ENCODE measurements around a stretch of chr16.

GRCh38 chr16:49698197-49698906 lies 157.6 kb downstream of the ZNF423 start:
- PRO-cap, 3 experiments, result no peak in any of the 3 experiments
- RAMPAGE, long total RNA, 4 experiments, result no peak in any of the 4 experiments
- RRBS, result 81% methylated on average over 4 of the region's 32 CpGs

- PRO-cap, 3 experiments, result peak in 1 of 3 experiments; most common minus-strand start chr16:49700612 (in 1)
- RAMPAGE, long total RNA, 4 experiments, result no peak in any of the 4 experiments
- RRBS, result no CpG with 5 or more reads among the region's 28 CpGs
These were observed 155.0 kb downstream of the ZNF423 start for GRCh38 chr16:49700444-49701814.

GRCh38 chr16:49834189-49835176 lies 21.4 kb downstream of the ZNF423 start:
- PRO-cap, 3 experiments, result no peak in any of the 3 experiments
- RAMPAGE, long total RNA, 4 experiments, result no peak in any of the 4 experiments
- RRBS, result 49% methylated on average over 10 of the region's 23 CpGs

DNA sequence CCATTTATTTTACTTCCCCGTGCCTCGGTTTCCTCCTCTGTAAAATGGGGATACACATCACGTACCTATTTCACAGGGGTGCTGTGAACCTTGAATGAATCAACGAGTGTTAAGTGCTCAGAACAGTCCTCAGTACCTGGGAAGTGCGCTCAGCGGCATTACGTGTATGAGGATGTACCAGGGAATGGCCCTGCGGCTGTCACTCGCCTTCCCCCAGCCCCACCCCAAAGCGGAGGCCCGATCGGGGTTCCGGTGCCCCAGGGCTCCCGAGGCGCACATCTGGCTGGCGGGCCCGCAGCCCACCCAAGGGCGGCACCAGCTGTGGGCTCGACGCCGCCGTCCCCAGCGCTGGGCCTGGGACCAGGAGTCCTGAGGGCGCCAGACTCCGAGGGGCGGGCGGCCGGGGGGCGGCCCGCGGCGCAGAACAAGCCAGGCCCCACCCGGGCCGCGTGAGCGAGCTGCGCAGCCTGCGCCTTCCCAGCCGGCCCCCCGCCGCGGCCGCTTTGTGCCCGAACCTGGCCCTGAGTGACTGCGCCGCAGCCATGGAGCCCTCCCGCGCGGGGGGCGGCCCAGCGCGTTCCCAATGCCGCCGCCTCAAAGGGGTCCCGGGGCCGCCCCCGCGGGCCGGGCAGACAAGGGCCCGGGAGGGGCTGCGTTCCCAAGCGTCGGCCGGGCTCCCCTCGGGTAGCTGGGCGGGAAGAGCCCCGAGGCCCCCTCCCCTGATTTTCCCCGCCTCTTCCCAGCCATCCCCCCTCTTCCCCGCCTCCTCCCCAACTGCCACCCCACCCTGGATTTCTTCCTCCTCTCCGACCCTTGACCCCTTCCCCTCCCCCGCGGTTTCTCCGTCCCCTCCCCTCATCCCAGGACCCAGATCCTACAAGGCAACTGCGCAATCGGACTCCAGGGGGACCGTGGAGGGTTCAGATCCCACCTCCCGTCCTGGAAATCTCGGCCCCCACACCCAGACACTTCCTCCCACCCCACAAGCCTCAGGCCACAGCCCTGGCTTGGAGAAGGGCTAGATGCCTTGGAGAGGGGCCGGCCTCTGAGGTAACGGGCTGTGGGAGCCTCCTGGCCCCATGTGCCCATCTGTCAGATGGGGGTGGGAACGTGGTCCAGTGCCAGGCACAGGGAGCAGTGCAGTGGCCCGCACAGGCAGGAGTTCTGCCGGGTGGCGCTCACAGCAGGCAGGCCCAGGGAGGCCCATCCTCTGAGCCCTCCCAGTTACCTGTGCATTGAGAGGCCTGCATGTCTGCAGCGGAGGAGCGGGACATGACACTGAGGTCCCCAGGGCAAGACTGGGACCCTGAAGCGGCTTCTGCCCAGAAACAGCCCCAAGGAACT lies 17.1 kb downstream of the ZNF423 start:
- PRO-cap, 3 experiments, result peak in 1 of 3 experiments; most common plus-strand start position 432 of the sequence (in 1)
- RAMPAGE, long total RNA, 4 experiments, result no peak in any of the 4 experiments
- RRBS, result 12% methylated on average over 12 of the region's 87 CpGs

- PRO-cap, 3 experiments, result no peak in any of the 3 experiments
- RAMPAGE, long total RNA, 4 experiments, result no peak in any of the 4 experiments
- RRBS, result no CpG with 5 or more reads among the region's 44 CpGs
These were observed 1.8 kb upstream of the ZNF423 start for GRCh38 chr16:49857588-49858188.

DNA sequence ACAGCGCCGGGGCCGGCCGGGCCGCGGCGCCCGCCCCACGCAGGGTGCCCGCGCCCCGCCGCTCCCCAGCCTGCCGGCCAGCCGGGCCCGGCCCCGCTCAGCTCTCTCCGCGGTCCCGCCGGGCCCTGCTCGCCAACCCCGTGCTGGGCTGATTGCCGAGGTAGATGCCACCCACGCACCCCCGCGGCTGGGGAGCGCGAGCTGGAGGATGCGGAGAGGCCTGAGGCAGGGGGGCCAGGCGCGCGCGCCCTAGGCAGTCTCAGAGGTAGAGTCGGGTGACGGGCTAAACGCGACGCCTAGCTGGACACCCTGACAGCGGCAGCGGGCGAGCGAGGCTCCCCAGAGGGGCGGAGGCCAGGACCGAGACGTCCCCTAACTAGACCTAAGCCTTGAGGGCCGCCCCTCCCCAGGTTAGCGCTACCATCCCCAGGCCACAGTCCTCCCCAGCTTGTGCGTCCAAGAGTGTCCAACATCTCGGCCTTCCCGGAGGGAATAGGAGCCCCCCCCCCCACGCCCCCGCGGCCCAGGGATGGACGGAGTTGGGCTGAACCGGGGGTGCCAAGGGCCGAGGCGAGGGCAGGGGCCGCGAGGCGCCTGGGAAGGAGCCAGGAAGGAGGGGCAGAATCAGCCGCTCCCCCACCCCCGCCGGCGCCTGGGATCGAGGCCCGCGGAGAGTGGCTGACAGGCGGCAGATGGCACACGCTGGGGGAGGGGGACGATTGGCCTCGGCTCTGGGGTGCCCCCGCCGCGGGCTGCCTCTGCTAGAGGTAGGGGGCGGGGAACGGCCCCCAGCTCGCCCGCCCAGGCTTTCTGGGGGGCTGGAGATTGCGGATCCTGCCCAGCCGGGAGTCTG lies 2.5 kb upstream of the ZNF423 start:
- PRO-cap, 3 experiments, result peak in 3 of 3 experiments; most common plus-strand start position 658 of the sequence (in 2); most common minus-strand start position 106 of the sequence (in 3)
- RAMPAGE, long total RNA, 4 experiments, result no peak in any of the 4 experiments
- RRBS, result under 1% methylated on average over 21 of the region's 81 CpGs

- PRO-cap, 3 experiments, result peak in 2 of 3 experiments; most common plus-strand start chr16:50025631 (in 1); most common minus-strand start chr16:50025993 (in 1)
- RAMPAGE, long total RNA, 4 experiments, result no peak in any of the 4 experiments
- RRBS, result 2% methylated on average over 3 of the region's 42 CpGs
These were observed 519 bp downstream of the CNEP1R1 start for GRCh38 chr16:50025370-50026117.

DNA sequence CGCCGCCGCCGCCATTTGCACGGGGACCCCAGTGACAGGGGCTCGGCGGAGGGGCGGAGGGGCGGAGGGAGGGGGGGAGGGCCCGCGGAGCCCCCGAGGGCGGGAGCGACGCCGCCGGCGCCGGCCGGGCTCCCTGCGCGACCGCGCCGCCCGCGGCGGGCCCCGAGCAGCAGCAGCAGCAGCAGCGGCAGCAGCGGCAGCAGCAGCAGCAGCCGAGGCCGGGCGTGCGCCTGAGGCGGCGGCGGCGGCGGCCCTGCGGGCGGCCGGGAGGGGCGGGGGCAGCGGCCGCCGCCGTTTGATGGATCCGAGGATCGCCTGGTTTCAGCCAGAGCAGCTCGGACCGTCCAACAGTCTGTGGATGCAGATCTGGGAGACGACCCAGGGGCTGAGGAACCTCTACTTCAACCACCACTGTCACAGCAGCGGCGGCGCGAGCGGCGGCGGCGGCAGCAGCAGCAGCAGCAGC lies 251 bp downstream of the TENT4B start:
- PRO-cap, 3 experiments, result peak in 2 of 3 experiments; most common plus-strand start position 211 of the sequence (in 2); most common minus-strand start position 161 of the sequence (in 1)
- RAMPAGE, long total RNA, 4 experiments, result no peak in any of the 4 experiments
- RRBS, result under 1% methylated on average over 20 of the region's 61 CpGs

- PRO-cap, 3 experiments, result no peak in any of the 3 experiments
- RAMPAGE, long total RNA, 4 experiments, result no peak in any of the 4 experiments
- RRBS, result no CpG with 5 or more reads among the region's 4 CpGs
These were observed 48.4 kb downstream of the TENT4B start for GRCh38 chr16:50201556-50201953.

- PRO-cap, 3 experiments, result no peak in any of the 3 experiments
- RAMPAGE, long total RNA, 4 experiments, result no peak in any of the 4 experiments
- RRBS, result no CpG with 5 or more reads among the region's 9 CpGs
These were observed 38.6 kb upstream of the ADCY7 start for GRCh38 chr16:50227675-50228184.

DNA sequence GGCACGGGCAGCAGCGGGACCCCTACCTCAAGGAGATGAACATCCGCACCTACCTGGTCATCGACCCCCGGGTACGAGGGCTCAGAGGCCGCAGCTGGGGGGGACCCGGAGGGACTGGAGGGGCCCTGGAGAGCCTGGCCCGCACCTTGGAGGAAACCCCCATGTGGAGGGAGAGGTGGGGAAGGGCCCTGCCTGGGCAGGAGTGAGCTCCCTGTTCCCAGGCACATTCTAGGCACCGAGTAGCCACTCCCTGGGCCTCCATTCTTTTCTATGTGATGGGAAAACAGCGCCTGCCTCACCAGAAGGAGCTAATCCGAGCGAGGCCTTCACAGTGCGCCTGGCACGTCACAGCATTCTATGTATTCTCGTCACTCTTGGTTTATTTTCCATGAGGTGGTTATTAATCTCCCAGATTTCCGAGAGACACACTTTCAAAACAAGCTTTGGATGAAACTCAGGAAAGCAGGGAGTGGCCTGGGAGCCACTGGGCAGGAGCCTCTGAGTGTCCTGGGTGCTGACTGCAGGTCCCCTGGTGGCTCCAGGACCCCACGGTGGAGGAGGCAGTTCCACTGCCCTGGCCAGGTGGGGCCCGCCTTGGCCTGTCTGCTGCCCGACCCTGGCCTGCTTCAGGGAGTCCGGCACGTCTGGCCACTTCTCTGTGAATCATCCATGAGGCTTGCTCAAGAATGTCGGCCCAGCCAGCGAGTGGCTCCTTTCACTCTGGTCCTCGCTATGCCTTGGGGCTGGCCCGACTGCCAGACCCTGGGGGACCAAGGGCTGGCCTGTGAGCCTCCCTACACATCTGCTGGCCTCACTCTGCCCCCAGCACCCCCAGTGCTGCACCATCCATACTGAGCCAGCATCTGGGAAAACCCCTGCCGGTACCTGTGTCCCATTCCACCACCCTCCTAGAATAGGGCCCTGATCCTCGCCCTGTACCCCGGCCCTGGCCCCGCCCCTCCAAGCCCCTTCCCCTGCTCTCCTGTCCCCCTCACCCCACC lies 35.1 kb downstream of the ADCY7 start:
- PRO-cap, 3 experiments, result peak in 1 of 3 experiments; most common plus-strand start position 460 of the sequence (in 1)
- RAMPAGE, long total RNA, 4 experiments, result no peak in any of the 4 experiments
- RRBS, result 90% methylated on average over 7 of the region's 30 CpGs

DNA sequence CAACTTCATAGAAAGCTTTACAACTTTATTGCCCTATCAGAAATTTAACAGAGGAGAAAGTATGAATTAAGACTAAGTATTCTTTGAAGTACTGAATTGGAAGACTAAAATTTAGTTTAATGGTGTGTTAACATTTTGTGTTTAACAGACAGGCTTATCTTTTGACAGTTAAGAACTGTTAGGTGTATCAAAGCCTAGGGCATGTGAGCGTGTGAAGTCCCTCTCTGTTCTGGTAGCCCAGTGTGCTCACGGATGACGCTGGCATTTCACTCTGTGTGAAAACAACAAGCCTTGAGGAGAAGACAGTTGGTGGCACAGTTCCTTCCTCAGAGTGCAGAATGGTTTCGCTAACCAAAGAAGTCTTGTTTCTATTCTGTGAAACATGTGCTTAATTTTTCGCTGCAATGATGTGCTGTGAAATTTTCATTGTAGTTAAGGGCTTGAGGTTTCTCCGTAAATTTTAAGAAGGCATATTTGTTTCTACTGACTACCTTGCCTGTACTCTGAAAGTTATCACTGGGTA lies 33.6 kb downstream of the BRD7 start:
- PRO-cap, 3 experiments, result peak in 1 of 3 experiments; most common plus-strand start position 329 of the sequence (in 1); most common minus-strand start position 266 of the sequence (in 1)
- RAMPAGE, long total RNA, 4 experiments, result no peak in any of the 4 experiments
- RRBS, result no CpG with 5 or more reads among the region's 6 CpGs

DNA sequence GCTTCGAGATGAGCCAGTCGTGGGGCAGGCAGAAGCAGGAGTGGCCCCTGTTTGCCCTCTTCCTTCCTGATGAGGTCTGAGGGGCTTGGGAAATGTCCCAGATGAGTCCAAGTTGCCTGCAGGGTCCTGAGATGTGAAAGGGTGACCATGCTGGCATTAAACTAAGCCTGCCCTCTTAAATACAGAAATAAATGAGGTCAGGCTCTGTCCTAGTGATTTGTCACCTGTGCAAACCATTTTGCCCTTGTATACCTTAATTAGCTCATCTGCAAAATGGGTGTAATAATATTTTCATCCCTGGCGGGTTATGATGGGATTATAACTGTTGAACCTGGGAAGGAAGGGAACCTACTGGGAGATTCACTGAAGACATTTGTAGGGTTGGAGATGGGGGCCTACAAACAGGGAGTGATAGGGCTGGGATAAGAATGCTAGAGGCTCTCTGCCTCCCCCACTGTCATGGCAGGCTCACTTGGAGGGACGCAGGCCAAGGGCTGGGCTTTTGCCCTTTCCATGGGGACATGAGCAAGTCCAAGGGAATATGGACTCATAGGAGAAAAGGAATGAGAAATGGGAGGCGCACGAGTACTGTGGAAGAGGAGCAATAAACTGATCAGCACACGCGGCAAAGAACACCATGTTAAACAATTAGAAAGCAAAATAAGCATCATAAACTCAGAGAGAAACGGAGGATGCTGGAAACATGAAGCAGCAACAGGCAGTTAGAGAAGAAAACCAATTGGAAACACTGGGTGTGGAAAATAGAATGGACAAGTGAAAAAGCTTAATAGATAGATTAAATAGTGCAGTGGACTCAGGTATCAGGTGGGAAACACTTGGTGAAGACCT lies 4.4 kb downstream of the NKD1 start:
- PRO-cap, 3 experiments, result no peak in any of the 3 experiments
- RAMPAGE, long total RNA, 4 experiments, result no peak in any of the 4 experiments
- RRBS, result no CpG with 5 or more reads among the region's 9 CpGs

GRCh38 chr16:50585188-50585831 lies 37.1 kb downstream of the NKD1 start:
- PRO-cap, 3 experiments, result no peak in any of the 3 experiments
- RAMPAGE, long total RNA, 4 experiments, result no peak in any of the 4 experiments
- RRBS, result 62% methylated on average over 4 of the region's 18 CpGs

GRCh38 chr16:50603014-50604077 lies 55.1 kb downstream of the NKD1 start:
- PRO-cap, 3 experiments, result no peak in any of the 3 experiments
- RAMPAGE, long total RNA, 4 experiments, result no peak in any of the 4 experiments
- RRBS, result 85% methylated on average over 9 of the region's 21 CpGs

DNA sequence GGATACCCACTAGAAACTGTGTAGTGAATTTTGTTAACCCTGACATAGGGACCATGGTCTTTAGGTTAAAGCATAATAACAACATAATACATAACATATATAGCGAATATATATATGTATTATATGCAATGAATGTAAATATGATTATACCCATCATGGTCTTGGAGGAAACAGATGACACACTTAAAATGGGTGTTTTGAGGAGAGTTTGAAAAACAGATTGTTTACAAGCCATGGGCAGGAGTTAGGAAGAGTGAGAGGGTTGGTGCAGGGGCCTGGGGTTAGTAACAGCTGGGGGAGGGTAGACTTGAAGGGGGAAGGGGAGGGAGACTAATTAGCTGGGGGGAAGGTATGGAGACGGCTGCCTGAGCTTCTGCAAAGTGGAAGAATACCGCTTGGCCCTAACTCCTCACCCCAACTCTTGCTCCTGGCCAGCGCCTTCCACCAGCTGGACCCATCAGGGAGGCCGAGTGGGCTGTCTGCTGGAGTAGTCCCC lies 20.0 kb downstream of the NOD2 start:
- PRO-cap, 3 experiments, result no peak in any of the 3 experiments
- RAMPAGE, long total RNA, 4 experiments, result no peak in any of the 4 experiments
- RRBS, result no CpG with 5 or more reads among the region's 5 CpGs

DNA sequence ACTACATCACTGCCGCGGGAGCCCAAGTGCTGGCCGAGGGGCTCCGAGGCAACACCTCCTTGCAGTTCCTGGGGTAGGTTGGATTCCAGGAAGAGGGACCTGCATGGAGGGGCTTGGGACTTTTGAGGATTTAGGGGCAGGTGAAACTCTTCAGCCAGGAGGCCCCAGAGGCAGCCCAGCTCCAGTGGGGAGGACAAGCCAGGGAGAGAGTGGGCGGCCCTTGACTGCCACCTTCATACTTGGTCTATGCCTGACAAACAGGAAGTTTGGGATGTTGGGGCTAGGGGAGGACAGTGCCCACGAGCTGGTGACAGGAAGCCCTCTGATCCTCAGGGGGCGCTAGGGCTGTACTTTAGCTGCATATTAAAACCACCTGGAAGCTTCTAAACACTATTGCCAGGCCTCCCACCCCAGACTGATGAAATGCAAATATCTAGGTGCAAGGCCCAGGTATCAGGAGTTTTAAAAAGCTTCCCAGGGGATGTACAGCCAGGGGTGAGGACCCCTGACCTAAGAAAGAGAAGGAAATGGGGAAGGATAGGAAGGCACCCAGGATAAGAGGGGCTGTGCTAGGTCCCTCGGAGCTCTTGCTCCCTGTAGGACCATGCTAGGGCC lies 21.8 kb upstream of the CYLD start:
- PRO-cap, 3 experiments, result no peak in any of the 3 experiments
- RAMPAGE, long total RNA, 4 experiments, result no peak in any of the 4 experiments
- RRBS, result no CpG with 5 or more reads among the region's 8 CpGs

DNA sequence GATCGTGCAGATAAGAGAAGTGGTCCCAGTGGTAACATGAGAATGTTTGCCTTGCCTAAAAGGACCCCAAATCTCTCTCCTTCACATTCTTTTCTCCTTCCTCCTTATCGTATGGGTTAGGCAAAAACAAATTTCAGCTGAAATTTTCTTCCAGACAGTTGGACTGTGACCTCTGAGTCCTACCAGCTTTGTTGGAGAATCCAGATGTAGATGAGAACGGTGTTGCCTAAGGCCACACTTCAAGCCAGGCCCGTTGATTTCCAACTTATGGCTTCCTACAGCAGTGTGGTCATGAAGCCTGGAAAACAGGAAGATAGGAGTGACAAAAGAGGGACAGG lies 1.4 kb upstream of the CYLD start:
- PRO-cap, 3 experiments, result no peak in any of the 3 experiments
- RAMPAGE, long total RNA, 4 experiments, result no peak in any of the 4 experiments
- RRBS, result no CpG with 5 or more reads among the region's 4 CpGs

DNA sequence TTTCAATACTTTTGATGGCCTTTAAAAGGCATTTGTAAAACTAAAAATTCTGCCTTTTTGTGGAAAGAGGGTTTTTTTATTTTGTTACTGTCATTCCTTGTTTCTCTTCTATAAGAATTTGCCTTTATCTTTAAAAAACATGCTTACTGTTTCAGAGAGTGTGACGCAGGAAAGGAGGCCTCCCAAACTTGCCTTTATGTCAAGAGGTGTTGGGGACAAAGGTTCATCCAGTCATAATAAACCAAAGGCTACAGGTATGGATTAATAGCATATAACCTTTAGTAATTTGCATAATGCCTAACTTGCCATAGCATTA lies 34.1 kb downstream of the CYLD start:
- PRO-cap, 3 experiments, result no peak in any of the 3 experiments
- RAMPAGE, long total RNA, 4 experiments, result no peak in any of the 4 experiments
- RRBS, result no CpG with 5 or more reads among the region's 1 CpG

GRCh38 chr16:50826849-50827240 lies 85.0 kb downstream of the CYLD start:
- PRO-cap, 3 experiments, result no peak in any of the 3 experiments
- RAMPAGE, long total RNA, 4 experiments, result no peak in any of the 4 experiments
- RRBS, result no CpG with 5 or more reads among the region's 3 CpGs

Data from adrenal gland (tissue), 7 donors.